Breast (tissue), 4 donors: Measurements from ENCODE around the genes NTS and C12orf29.

GRCh38 chr12:79426135-79426416, 264.7 kb downstream of the PAWR start:
- PRO-cap, 3 experiments, result no peak in any of the 3 experiments

- PRO-cap, 3 experiments, result no peak in any of the 3 experiments
- RRBS, result no CpG with 5 or more reads among the region's 3 CpGs
Observed at GRCh38 chr12:79455172-79455722, 235.5 kb downstream of the PAWR start.

DNA sequence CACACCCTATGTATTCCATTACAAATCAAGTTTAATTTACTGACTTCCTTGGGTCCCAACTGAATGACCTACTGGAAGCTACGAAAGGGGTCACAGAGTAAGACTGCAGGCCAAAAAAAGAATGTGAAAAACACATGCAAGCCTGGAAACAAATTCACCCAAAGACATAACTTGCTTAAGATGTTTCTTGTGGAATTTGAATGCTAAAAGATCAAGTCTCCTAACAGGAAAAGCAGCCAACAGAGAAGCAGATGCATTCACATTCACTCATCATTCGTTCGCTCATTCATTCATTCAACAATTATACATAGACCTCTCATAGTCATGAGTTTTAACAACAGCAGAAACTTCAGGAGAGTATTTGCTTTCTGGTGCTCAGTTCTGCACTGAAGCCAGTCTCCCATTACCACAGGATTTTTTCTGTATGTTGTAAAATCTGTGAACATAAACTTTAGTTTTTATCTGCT, 132.7 kb downstream of the PAWR start:
- PRO-cap, 3 experiments, result no peak in any of the 3 experiments
- RRBS, result no CpG with 5 or more reads among the region's 3 CpGs

DNA sequence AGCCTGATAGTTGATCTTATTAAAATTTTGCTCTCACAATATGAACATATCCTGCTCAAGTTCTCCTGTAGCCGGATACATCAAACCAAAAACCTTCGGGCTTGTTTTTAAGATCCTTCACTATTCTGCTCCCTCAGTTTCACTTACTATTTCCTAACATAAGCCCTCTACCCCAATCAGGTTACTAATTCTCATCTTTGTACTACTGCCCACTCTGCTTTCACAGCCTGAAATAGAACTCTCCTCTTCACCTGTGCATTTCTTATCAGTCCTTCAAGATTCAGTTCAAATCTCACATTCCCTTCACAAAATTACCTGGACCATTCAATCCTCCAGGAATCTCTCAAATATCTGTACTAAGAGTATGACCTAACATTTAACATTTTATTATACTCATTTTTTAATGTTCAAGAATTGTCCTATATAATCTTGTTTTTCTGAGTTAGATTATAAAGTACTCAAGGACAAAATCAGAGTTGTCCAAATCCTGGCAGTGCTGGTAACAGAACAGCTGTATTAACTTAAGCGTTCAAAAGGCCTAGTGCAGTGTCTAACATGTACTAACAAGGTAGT, 14.1 kb downstream of the PAWR start:
- PRO-cap, 3 experiments, result no peak in any of the 3 experiments
- RRBS, result no CpG with 5 or more reads among the region's 3 CpGs

- PRO-cap, 3 experiments, result no peak in any of the 3 experiments
- RRBS, result no CpG with 5 or more reads among the region's 3 CpGs
Observed at GRCh38 chr12:79898563-79899212, 36.2 kb downstream of the PPP1R12A start.

GRCh38 chr12:79998540-79998743, 63.5 kb upstream of the PPP1R12A start:
- PRO-cap, 3 experiments, result no peak in any of the 3 experiments

- PRO-cap, 3 experiments, result no peak in any of the 3 experiments
- RRBS, result no CpG with 5 or more reads among the region's 15 CpGs
Observed at GRCh38 chr12:80513322-80513588, 69.2 kb downstream of the PTPRQ start.

DNA sequence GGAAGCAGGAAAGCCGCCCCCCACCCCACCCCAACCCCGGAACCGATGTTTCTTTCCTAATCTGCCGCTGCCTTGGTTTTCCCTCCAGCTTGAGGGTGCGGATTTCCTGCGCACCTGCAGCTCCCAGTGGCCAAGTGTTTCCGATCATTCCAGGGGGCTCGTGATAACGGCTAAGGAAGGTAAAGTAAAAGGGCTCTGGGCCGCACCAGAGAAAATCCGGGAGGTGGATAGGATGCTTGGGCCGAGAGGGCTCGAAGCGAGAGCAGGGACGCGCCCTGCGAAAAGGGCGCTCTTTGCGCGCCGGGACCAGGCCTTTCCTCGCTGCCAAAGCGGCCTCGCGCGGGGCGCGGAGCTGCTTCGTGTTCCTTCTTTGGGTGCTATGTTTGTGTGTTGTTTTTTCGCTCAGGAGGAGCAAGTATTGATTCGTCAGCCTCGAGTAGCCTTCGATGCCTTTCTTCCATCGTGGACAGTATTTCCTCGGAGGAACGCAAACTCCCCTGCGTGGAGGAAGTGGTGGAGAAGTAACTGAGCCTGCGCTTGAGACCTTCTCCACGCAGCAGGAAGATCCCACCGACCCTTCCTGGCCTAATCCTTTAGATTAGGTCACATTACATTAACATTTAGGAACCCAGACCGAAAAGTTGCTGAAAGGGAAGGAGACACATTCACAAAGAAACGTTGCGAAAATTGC, 1.1 kb downstream of the MYF6 start:
- PRO-cap, 3 experiments, result no peak in any of the 3 experiments
- RRBS, result 9% methylated on average over 11 of the region's 43 CpGs

DNA sequence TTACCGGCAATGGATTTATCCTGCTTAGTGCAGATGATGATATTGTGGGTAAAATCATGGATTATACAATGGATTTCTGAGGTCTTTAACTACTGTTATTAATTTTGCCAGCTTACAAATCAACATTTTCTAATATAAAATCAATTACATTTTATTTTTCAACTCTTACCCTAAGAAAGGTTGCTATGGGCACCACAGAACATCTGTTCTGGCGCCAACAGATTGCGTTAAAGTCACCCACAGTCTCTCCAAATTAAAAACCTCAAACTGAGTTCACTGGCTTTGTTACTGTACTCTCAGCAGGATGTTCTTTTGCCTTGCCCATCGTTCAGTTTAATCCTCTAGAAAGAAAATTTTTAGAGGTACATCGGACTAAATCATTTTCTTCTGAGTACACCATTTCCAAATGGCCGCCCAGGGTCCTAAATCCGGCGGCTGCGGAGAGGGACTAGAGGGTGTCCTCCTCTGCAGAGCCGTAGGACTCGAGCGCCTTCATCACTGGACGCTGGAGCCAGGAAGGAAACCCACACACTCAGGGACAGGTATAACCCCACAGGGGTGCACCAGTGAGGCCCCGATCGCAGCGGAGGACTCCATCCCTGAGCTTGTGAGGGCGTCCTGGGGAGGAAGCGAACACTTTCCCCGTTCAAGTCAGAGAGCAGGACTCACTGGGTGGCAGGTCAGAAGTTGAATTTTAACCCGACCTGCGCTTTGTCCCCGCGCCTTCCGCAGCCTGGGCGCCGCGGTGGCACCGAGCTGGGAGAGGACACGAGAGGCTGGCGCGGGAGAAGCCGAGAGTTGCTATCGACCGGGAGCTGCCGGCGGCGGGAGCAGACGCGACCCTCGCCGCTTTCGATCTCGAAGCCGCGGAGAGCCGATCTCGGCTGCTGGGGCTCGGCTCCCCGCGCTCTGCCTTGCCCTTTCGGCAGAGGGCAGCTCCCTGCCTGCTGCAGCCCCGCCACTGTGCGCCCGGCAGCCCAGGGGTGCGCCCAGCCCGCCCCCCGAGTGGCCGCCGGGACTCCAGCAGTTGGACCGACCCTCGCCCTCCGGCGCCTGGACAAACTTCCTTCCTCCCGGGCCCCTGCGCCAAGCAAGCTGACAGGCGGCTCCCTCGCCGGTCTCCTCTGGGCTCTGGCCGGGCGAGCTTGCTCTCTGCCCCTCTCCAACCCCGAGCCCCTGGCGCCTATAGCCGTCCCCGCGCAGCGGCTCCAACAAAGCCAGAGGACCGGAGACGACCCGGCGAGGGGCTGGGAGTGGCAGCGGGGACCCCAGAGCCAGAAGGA, 1.2 kb downstream of the LIN7A start:
- PRO-cap, 3 experiments, result peak in 1 of 3 experiments; most common plus-strand start position 498 of the sequence (in 1); most common minus-strand start position 1,126 of the sequence (in 1)
- RRBS, result 4% methylated on average over 18 of the region's 81 CpGs

- PRO-cap, 3 experiments, result no peak in any of the 3 experiments
- RRBS, result no CpG with 5 or more reads among the region's 4 CpGs
Observed at GRCh38 chr12:81080374-81080966, 2.6 kb downstream of the ACSS3 start.

DNA sequence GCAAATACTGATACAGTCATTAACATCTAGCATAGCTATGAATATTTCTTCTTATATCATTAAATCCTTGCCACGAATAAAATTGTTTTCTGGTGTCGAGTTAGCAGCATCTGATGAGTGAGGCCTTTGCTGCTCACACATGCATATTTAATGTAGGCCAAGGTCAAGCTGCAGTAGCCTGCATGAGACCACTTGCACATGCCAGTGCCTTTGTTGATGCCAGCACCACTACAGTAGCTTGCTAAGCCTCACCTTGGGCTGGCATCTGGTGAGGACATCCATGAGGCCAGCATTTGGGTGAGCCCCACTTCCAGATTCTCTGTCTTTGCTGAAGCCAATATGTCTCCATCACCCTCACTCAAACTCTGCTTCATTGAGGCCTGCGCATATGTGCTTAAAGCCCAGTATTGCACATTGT, 8.1 kb downstream of the CCDC59 start:
- PRO-cap, 3 experiments, result no peak in any of the 3 experiments
- RRBS, result no CpG with 5 or more reads among the region's 3 CpGs

DNA sequence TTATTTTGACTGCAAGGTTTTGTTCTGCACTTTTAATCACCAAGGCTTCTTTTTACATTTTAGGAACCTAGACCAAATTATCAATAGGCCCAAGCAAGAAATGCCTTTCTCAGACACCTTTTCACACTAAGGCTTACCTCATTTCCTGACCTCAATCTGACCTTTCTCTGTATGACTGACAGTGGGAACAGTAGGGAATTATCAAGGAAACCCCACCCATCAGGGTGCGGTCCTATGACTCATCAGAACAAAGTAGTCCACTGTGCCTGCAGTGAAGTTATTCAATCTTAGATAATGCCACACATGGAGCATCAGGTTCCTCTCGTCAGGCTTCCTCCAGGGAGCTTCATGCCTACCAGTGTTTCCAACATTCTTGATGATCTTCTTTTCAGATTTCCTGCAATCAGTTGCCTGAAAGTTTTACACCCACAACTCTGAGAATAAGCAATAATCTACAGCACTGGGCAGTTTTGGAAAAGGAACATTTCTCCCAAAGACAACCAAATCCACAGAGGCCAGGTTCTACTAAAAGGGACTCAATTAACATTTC, 36.0 kb upstream of the TMTC2 start:
- PRO-cap, 3 experiments, result no peak in any of the 3 experiments
- RRBS, result no CpG with 5 or more reads among the region's 2 CpGs

- PRO-cap, 3 experiments, result no peak in any of the 3 experiments
- RRBS, result no CpG with 5 or more reads among the region's 20 CpGs
Observed at GRCh38 chr12:84911057-84911602, 1.5 kb downstream of the SLC6A15 start.

- PRO-cap, 3 experiments, result no peak in any of the 3 experiments
- RRBS, result no CpG with 5 or more reads among the region's 3 CpGs
Observed at GRCh38 chr12:85873896-85874529, at the start of gene NTS. Gene NTS (plus strand): TSS chr12:85874295.

DNA sequence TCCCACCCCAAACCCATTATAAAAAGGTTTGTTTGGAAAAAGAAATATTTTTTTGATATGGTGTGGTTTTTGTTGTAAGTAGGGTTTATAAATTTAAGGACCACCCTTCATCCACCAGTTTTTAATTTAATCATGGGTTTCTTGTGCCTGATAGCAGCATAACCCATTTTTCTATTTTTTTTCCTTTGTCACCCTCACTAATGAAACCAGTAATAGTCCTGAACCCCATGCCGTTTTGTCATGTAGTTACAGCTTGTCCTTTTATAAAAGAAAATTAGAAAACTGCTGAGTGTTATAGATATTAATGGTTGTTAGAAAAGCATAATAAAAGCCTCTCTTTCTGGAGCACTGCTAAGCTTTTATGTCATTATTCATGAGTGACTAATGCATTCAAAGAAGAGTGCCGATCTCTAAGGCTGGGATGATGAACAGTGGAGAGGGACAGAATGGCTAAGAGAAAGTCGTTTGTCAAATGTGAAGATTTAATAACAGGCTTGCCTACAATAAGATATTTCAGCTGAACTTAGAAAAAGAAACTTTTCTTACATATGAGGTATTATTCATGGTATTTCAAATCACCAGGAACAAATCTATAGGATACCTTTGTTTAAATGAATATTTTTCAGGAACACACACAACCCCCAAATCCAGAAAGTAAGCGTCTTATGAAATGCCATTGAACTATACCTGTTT, 121.7 kb downstream of the MGAT4C start:
- PRO-cap, 3 experiments, result no peak in any of the 3 experiments
- RRBS, result no CpG with 5 or more reads among the region's 4 CpGs

GRCh38 chr12:88034987-88035880, at the start of gene C12orf29:
Gene C12orf29 (plus strand): TSS chr12:88035536.
- PRO-cap, 3 experiments, result peak in 3 of 3 experiments; most common plus-strand start chr12:88035536 (in 3)
- RRBS, result 2% methylated on average over 9 of the region's 59 CpGs

DNA sequence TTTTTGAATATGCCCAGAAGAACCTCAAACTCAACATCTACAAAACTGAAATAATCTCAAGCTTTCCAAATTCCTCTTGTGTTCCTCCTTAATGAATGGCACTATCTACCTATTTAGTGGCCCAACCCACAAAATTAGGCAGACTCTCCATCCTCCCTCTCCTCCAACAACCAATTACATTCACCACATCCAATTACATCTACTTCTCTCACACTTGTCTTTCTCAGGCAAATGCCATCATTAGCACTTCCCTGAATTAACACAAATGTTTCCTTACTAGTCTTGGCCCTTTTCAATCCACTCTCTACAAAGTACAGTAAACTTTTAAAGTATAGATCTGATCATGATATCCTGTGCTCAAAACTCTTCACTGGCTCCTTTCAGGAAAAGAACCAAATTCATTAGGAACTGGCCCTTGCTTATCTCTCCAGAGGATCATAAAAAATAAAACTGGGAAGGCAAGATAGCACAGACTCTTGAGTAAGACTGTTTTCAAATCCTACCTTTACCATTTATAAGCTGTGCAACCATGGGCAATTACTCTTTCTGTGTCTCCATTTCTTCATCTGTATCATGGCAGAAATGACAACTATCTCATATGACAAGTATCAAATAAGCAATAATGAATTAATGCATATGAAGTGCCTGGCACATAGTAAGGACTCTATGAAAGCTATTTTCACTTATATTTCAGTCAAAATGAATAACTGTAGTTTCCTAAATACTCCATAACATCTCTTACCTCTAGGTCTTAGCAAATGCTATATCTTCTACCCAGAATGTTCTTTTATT, 7.6 kb downstream of the CEP290 start:
- PRO-cap, 3 experiments, result no peak in any of the 3 experiments

GRCh38 chr12:88299718-88300269, 157.7 kb downstream of the TMTC3 start:
- PRO-cap, 3 experiments, result no peak in any of the 3 experiments
- RRBS, result no CpG with 5 or more reads among the region's 3 CpGs

DNA sequence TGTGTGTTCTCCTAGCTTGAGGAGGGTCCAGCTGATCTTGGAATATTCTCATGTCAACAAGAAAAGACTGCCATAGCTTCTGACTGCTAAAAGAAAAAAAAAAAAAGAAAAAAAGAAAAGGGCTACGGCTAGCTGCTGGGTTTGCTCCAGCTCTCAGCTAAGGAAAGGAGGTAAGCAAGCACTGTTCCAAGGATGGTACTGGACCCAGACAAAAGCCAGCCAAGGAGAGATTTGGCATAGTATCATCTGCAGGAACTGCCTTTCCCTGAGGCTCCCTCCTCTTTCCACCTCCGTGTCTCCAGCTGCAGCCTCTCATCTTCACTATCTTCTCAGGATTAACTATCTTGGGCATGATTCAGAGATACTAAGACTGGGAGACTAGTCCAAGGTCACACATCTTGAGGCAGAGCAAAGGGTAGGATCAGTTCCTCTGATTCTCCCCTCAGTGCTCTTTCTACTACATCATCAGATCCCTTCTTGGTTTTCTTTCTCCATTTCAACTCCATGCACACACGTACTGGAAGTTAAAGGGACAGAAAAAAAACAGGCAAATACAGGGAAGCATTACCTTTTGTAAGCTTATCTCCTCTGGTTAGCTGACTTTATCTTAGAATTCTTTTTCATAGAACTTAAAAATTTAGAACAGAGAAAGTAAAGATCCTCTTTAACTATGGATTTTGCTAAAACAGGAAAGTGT, 5.9 kb downstream of the KITLG start:
- PRO-cap, 3 experiments, result no peak in any of the 3 experiments
- RRBS, result no CpG with 5 or more reads among the region's 3 CpGs

DNA sequence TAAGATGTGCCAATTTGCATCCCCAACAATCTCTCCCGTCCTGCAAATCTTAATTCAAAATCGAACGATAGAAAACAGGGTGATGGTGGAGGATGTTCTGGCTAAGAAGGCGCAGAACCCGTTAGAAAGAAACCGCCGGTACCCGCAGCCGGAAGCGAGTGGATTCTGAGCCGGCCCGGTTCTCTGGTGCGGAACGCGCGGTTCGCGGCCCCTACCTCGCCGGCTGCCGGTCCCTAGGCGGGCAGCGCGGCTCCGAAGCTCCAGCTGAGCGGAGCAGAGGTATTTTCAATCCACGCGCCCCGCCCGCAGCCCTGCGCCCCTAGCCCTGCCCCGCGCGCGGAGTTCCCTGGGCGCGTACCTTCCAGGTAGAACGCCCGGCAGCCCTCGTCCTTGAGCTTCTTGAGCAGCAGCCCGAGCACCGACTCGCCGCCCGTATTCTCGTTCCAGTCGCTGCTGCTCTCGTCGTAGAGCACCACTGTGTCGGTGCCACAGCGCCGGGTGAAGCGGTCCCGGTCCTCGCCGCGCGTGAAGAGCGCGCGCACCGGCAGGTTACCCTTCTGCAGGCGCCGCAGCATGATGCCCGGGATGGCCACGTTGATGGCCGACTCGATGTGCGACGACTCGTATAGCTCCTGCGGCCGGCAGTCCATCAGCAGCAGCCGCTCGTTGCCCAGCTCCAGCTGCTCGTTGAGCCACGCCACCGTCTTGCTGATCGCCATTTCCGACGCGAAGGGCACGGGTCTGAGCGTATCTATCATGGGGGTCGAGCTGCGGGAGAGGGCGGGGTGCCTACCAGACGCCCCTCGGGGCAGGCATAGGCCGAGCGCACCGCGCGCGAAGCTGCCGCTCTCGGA, 792 bp downstream of the DUSP6 start:
- PRO-cap, 3 experiments, result peak in 3 of 3 experiments; most common plus-strand start position 586 of the sequence (in 1); most common minus-strand start position 723 of the sequence (in 3)
- RRBS, result 3% methylated on average over 25 of the region's 97 CpGs